H4 (cell line): ENCODE measurements around a stretch of chr2.

DNA sequence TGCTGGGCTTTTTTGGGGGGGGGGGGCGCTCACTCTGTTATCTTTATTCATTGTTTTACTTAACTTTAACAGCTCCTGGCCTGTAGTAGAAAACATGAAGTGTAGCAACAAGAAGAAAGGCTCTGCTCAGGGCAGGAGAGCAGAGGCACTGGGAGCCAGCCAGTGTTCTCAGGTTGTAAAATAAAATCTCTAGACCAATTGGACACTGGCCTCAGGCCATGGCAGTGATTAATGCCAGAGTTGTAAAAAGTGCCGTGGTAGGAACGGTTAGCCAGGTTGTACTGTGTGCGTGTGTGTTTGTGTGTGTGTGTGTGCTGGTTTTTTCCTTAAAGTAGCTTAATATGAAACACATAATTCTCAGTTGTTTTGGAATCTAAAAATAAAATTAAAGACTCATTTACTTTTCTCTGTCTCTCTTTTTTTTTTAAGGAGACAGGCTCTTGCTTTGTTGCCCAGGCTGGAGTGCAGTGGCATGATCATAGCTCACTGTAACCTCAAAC, 14.0 kb upstream of the TANC1 start:
- RAMPAGE, long total RNA: no peak

DNA sequence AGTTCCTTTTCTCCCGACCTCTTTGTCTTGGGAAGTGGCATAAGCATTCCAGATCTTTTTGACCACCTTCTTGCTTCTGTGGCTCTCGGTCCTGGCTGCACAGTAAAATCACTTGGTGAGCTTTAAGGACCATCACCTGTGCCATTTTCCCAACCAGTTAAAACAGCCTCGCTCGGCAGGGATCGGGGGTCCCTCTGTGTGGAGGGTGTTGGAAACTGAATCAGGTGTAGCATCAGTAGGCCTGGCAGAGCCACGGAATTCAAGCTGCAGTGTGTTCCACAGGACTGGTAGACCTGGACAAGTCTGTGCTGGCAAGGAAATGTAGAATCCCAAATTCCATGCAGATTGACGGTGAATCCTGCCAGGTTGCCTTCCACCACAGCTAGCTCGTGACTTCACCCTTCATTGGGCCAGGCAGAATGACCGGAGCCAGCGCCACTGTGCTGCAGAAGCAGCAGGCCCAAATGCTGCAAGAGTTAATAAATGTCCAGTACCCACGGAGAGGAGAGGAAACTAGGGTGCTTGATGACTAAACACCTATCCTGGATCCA, 122.0 kb downstream of the TANC1 start:
- RAMPAGE, long total RNA: no peak

GRCh38 chr2:159144678-159145304, 141.7 kb downstream of the WDSUB1 start:
- RAMPAGE, long total RNA: no peak

DNA sequence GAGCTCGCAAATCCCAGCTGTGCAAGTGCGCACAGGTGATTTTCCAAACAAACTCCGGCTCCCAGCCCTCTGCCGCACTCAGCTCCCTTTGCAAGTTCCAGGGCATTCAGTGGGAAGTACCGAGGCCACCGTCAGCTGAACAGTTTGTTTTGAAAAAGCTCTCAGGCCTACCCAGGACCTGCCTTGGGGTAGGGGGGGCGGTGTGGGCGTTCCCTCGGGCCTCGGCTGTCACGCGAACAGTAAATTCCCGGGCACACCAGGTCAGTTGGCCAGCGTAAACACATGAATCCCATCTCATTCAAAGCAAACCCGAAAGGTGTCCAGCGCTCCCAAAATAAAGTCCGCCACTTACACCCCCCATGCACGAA, 620 bp downstream of the WDSUB1 start:
- RAMPAGE, long total RNA: no peak

DNA sequence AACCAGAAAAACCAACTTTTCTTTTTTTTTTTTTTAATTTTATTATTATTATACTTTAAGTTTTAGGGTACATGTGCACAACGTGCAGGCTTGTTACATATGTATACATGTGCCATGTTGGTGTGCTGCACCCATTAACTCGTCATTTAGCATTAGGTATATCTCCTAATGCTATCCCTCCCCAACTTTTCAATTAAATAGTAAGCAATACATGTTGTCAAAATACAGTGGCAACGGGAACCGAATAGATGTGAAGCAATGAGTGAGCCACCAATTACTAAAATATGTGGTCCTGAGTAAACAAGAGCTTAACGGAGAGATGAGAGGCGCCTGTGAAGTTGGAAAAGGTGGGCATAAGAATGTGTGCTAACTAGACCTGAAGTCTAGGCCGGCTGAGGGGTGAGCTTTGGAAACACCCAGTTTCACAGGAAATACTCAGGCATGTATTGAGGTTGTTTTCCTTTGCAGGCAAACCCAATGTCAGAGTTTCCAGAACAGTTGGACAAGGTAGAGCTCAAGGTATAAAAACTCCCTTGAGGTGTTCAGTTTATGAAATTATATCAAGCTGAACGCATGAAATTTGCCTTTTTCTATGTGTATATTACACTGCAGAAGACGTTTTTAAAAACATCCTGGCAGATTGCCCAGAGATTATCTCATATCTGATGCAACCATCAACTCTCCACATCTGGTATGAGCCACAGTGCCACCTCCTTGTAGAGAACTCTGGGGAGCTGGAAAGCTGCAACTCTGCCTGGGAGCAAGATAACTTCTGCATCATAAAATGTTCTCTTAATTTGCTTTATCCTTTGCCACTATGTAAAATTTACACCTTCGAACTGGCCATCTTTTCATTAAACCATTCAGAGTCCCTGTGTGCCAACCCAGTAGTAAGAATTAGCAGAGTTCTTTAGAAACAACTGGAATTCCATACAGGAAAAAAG, 3.8 kb upstream of the WDSUB1 start:
- RAMPAGE, long total RNA: no peak

- RAMPAGE, long total RNA: no peak
Observed at GRCh38 chr2:159381407-159382044, 95.0 kb upstream of the WDSUB1 start.

DNA sequence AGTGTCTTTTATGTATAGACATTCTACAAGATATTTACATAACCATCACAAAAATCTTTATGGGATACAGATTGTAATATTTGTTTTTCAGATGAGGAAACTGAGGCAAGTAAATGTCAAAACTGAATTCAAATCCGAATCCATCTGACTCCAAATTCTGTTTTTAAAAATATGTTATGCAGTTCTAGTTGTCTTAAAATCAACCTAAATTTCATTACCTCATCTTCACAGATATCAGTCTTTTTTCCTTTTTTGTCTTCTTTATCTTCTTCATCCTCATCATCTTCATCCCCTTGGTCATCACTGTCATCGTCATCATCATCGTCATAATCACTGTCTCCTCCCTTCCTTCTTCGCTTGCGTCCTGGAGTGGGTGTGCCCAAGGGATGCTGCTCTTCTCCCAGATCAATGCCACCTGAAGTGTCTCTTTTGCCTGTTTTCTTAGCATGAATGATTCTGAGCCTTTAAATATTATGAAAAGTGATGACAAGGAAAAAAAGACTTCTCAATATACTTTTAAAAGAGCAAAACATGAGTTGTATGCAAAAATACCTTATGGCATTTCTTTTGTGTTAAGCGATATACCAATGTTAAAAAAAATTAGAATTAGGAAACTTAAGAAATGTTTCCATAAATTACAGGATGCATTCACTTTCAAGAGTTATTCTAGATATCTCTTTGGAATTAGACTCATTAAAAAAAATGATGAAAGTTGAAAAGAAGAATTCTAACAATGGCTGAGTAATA, 96.0 kb upstream of the WDSUB1 start:
- RAMPAGE, long total RNA: no peak

DNA sequence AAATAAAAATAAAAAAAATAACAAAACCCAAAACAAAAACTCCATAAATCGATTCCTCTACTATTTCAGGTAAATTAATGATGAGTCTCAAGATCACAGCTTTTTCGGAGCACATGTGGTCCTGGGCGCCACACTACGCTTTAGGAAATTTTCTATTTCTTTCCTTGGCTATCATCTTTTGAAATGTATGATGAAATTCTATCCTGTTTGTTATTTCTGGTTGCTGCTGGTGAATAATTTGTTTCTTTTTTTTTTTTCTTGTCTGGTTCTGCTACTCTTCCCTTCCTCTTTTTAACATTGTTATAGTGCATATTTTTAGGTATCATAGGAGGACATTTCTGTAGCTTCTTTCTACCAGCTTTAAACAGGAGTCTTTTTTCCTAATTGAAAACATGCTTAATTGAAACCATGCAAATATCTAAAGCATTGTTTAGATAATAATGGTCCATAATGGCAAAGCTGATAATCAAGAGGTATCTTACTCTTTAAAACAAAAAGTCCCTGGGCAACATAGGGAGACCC, 19.1 kb upstream of the BAZ2B start:
- RAMPAGE, long total RNA: no peak

GRCh38 chr2:159750398-159751496, 38.4 kb downstream of the MARCHF7 start:
- RAMPAGE, long total RNA: no peak

DNA sequence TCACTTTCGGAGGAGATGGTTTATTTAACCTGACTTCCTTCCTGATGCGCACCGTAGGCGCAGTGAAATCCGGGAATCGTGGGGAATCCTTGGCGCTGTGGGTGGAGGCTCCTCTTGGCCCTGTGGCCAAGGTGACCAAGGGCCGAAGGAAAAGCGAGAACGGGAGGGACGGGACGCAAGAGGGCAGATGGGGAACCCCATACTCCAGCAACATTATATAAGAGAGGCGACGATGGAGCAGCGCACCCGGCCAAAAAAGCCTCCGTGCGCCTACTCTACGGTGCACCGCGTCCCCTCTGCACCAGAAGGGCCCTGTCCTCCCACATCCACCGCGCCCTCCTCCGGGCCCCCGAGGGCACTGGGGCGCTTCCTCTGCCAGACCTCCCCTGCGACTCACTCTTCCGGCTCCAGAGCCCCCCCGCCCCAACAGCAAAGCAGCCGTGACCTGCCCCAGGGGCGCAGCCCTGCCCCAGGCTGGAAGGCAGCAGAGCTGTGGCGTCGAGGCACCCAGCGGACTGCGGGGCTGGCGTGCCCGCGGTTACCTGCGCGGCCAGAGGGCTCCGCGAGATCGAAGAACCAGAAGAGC, 416 bp downstream of the LY75 start:
- RAMPAGE, long total RNA: no peak

GRCh38 chr2:160223877-160224526, 23.9 kb upstream of the ITGB6 start:
- RAMPAGE, long total RNA: no peak

- RAMPAGE, long total RNA: no peak
Observed at GRCh38 chr2:160331327-160331763, 131.3 kb upstream of the ITGB6 start.

DNA sequence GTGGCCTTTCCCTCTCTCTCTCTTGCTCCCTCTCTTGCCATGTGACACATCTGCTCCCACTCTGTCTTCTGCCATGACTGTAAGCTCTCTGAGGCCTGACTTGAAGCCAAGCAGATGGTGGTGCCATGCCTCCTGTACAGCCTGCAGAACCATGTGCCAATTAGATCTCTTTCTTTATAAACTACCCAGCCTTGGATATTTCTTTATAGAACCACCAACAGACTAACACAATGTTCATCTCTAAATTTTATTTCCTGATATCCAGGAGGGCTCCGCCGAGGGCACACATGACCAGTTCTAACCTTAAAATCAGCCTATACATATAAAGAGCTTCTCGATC, 108.7 kb downstream of the RBMS1 start:
- RAMPAGE, long total RNA: no peak

GRCh38 chr2:160408926-160409223, 84.7 kb downstream of the RBMS1 start:
- RAMPAGE, long total RNA: no peak

DNA sequence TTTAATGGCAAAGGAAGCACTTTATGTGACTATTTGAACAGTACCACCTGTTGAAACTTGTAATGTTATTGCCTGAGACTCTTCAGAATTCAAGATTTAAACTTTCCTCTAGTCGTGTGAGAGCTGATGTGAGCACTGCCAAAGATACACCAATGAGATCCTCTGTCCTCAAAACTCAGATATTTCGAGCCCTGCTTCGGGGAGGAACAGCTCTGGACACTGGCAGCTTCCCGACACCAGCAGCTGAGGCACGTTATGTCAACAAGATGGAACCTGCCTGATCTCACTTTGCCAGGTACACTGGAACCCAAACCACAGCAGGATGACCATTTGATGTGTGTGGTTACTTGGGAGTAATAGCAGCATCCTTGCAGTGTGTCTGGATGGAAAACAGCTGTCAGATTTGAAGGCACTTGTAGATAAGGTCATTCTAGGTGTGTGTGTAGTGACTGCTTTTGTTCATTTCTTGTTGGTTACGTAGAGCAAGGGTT, 319.9 kb upstream of the RBMS1 start:
- RAMPAGE, long total RNA: no peak

DNA sequence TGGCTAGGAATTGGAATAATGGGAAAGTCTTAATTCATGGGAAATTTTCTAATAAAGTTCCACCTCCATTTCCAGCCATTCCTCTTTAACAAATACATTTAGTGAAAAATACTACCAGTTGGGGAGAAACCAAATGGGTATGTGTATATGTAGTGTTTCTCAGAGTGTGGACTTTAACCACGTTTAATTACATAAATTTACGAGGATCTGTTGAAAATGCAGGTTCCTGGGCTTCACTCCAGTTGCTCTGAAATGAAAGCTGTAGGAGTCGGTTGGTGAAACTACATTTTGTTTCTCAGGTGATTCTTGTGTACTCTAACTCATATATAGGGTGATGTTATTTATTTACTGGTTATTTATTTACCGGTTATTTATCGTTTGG, 469 bp upstream of the TANK start:
- RAMPAGE, long total RNA: no peak

- RAMPAGE, long total RNA: no peak
Observed at GRCh38 chr2:161182800-161183246, 22.6 kb downstream of the TANK start.

DNA sequence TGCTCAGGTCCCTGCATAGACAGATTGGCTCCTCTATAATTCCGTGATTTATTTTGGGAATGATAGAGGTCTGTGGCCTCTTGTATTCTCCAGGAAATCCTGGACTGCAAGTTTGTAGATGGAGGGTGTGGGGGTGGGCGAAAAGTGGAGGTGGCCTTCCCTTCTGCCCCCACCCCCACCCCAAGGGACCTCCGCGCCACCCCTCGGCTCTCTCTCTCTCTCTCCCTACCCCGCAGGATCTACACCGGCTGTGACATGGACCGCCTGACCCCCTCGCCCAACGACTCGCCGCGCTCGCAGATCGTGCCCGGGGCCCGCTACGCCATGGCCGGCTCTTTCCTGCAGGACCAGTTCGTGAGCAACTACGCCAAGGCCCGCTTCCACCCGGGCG, 7.0 kb downstream of the TBR1 start:
- RAMPAGE, long total RNA: no peak

- RAMPAGE, long total RNA: no peak
Observed at GRCh38 chr2:162022113-162022894, 51.7 kb downstream of the DPP4 start.

DNA sequence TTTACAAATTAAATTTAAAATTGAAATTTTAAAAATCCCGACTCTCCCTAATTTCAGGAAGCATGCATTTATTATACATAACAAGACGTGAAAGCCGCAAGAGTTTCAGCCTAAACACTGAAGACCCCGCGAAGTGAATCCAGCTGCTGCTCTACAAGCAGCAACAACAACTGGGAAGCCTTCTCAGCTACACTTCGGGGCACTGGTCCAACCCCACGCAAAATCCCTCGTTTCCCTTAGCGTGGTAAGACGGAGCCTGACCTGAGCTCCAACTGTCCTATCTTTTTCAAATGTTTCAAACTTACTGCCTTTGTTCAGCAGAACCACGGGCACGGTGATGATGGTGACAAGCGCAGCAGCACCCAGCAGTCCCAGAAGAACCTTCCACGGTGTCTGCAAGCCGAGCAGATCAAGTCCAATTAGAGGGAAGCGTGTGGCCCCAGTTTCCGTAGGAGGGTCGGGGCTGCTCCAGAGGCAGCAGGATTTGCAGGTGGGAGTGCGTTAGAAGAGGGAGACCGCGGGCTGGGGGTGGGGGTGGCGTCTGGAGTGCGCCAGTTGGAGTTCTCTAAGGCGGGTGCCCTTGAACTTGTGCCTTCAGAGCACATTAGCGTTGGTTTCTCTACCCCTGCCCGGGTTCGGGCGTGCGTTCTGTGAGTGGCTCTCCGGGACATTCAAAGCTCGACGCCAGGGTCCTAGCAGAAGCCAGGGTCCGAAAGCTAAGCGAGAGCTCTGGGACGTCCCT, 750 bp downstream of the DPP4 start:
- RAMPAGE, long total RNA: no peak